Ishikawa (cell line): Measurements from ENCODE around the gene GOLGA6L26.

DNA sequence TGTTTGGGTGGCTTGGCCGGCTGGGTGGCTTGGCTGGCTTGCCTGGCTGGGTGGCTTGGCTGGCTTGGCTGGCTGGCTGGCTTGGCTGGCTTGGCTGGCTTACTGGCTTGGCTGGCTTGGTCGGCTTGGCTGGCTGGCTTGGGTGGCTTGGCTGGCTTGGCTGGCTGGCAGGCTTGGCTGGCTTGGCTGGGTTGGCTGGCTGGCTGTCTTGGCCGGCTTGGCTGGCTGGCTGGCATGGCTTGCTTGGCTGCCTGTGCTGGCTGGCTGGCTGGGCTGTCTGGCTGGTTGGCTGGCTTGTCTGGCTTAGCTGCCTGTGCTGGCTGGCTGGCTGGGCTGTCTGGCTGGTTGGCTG, 438.2 kb downstream of the GOLGA6L6 start:
- RRBS: no CpG with 5 or more reads among the region's 3 CpGs

- RRBS: no CpG with 5 or more reads among the region's 86 CpGs
These were observed 35.5 kb downstream of the GOLGA6L6 start for GRCh38 chr15:20505972-20506625.

GRCh38 chr15:22256449-22257161, 162.3 kb downstream of the OR4N4 start:
- RRBS: no CpG with 5 or more reads among the region's 26 CpGs

DNA sequence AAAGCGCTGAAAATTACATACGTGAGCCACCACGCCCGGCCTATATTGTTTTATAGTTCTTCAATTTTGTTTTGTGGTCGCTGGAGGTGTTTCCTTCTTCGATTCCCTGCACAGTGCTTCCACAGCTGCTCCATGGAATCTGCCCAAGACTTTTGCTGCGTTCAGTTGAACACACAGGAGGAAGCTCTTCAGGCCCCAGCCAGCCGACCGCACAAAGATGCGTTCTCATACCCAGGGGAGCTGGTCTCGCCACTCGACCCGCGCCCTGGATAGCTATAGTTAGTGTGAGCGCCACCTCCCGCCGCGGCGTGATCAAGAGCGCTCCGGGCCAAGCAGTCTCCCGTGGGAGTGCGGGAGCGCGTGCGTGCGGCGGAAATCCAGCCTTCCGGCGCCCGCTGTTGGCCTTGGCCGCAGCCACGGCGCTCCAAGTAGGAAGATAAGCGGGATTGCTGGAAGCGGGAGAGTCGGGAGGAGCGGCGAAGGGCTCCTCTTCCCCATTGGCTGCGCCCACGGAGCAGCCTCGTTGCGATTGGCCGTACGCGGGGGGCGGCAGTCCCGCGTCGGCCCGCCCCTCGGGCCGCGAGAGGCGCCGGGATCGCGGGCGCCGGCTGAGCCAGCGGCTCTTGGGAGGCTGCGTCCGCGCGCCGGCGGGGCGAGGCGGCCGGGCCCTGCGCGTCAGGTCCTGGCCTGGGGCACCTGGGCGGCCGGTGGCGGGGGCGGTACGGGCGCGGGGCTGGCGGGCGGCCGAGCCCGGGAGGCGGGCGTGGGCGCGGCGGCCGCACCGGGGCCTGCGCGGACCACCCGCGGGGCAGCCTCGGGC, 35.8 kb downstream of the GOLGA6L22 start:
- RRBS: no CpG with 5 or more reads among the region's 95 CpGs

- RRBS: no CpG with 5 or more reads among the region's 5 CpGs
These were observed 130.8 kb downstream of the GOLGA6L22 start for GRCh38 chr15:22589453-22589998.

DNA sequence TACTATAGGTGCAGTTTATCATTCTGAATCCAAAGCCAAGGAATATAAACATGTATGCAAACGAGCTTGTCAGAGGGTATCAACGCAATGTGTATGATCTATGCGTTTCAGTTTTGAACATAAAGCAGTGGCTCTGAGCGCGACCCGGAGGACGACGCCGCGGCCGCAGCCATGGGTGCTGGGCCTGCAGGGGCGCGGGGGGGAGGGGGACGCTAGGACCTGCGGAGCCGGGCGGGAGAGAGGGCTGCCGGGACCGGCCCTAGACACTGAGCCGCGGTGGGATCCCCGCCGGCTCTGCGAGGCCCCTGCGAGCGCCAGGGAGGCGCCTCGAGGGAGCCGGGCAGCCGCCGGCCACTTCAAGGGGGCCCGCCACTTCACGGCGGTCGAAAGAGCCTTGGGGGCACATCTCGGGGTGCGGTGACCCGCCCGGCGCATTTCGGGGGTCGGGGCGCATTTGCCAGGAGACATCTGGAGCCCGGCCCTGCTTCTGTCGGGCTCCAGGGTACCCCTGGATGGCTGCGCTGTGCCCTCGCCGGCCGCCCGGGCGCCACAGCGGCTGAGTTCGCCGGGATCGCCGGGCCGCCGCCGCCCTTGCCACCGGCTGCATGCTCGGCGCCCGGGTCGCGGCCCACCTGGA, 72.0 kb upstream of the NIPA1 start:
- RRBS: no CpG with 5 or more reads among the region's 65 CpGs

DNA sequence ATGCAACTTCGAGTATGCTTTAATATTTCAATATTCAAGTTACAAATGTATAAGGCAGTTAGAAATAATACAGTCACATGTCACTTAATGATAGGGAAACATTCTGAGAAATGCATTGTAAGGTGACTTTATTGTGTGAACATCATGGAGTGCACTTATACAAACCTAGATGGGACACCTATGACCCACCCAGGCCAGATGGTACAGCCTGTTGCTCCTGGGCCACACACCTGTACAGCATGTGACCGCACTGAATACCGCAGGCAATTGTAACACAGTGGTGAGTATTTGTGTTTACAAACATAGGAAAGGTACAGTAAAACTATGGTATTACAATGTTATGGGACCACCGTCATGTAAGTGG, 13.5 kb upstream of the NIPA2 start:
- RRBS: no CpG with 5 or more reads among the region's 4 CpGs

GRCh38 chr15:22839384-22839766, 909 bp downstream of the NIPA2 start:
- RRBS: no CpG with 5 or more reads among the region's 7 CpGs

GRCh38 chr15:22895274-22896189, 57.1 kb downstream of the NIPA2 start:
- RRBS: no CpG with 5 or more reads among the region's 16 CpGs

- RRBS: no CpG with 5 or more reads among the region's 22 CpGs
These were observed 40.9 kb downstream of the CYFIP1 start for GRCh38 chr15:22939105-22939854.

GRCh38 chr15:22955542-22955990, 24.6 kb downstream of the CYFIP1 start:
- RRBS: no CpG with 5 or more reads among the region's 5 CpGs

DNA sequence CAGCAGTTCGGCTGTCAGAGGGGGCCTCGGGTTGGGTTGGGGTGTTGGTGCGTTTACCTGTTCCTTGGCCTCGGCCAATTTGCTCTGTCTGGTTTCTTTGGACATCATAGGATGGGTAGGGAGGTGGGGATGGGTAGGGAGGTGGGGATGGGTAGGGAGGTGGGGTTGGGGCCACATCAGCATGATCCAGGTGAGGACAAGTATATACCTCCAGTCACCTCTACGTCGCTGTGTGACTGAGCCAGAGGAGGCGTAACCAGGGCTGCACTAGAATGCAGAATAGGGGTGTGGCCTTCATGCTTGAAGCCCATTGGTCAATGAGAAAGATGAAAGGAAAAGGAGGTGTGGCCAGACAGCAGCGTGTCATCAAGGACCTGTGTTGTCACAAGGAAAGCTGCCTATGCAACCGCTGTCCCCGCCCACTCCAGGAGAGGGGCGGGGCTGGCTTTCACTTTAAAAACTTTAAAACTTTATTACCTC, at the start of gene GOLGA6L26:
Gene GOLGA6L26, minus strand, starts transcription at position 238 of the 480 bp plus-strand sequence.
- RRBS: no CpG with 5 or more reads among the region's 11 CpGs

DNA sequence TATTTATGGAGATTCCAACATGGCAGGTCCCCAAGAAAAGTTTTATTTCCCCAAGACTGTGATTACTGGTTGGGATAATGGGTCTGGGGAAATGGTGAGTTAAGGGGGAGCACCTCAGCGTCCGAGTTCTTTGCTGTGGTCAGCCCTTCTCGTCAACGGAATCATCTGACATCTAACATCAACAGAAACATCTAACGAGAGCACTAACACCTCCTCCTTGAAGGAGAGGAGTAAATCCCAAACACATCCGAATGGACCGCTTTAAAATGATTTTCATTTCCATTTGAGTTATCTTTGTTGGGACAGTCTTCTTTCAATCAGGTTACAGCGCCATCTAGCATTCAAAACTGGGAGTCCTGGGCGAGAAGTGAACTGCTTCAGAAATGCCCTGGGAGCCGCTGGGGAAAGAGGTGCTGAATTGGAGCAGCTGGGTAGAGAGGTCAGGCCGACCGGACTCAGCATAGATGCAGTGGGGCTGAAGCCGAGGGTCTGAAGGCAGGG, 169.8 kb upstream of the NDN start:
- RRBS: no CpG with 5 or more reads among the region's 13 CpGs

- RRBS: 28% methylated on average over 6 of the region's 27 CpGs
These were observed 182.3 kb upstream of the NDN start for GRCh38 chr15:23869317-23869872.

- RRBS: no CpG with 5 or more reads among the region's 3 CpGs
These were observed 61.4 kb downstream of the SNRPN start for GRCh38 chr15:25016078-25016600.

DNA sequence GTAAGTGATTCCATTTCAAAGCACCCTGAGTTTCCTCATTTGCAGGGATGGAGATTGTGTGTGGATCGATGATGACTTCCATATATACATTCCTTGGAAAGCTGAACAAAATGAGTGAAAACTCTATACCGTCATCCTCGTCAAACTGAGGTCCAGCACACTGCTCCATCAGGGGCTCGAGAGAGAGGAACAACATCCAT, 126.3 kb downstream of the SNRPN start:
- RRBS: no CpG with 5 or more reads among the region's 4 CpGs

DNA sequence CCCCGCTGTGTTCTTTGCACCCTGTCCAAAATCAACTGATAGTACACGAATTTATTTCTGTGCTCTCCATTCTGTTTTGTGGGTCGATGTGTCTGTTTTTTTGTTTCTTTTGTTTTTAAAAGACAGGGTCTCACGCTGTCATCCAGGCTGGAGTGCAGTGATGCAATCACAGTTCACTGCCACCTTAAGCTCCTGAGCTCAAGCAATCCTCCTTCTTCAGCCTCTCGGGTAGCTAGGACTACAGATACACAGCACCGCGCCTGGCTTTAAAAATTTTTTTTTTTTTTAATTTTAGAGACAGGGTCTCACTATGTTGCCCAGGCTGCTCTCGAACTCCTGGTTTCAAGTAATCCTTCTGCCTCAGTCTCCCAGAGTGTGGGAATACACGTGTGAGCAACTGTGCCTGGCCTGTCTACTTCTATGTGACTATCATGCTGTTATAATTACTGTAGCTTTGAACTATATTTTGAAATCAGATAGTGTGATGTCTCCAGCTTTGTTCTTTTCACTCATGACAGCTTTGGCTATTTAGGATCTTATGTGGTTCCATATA, 39.3 kb downstream of the UBE3A start:
- RRBS: no CpG with 5 or more reads among the region's 9 CpGs

- RRBS: no CpG with 5 or more reads among the region's 13 CpGs
These were observed 58.8 kb downstream of the ATP10A start for GRCh38 chr15:25804014-25804942.

GRCh38 chr15:27095363-27096298, 124.7 kb downstream of the GABRG3 start:
- RRBS: no CpG with 5 or more reads among the region's 21 CpGs

DNA sequence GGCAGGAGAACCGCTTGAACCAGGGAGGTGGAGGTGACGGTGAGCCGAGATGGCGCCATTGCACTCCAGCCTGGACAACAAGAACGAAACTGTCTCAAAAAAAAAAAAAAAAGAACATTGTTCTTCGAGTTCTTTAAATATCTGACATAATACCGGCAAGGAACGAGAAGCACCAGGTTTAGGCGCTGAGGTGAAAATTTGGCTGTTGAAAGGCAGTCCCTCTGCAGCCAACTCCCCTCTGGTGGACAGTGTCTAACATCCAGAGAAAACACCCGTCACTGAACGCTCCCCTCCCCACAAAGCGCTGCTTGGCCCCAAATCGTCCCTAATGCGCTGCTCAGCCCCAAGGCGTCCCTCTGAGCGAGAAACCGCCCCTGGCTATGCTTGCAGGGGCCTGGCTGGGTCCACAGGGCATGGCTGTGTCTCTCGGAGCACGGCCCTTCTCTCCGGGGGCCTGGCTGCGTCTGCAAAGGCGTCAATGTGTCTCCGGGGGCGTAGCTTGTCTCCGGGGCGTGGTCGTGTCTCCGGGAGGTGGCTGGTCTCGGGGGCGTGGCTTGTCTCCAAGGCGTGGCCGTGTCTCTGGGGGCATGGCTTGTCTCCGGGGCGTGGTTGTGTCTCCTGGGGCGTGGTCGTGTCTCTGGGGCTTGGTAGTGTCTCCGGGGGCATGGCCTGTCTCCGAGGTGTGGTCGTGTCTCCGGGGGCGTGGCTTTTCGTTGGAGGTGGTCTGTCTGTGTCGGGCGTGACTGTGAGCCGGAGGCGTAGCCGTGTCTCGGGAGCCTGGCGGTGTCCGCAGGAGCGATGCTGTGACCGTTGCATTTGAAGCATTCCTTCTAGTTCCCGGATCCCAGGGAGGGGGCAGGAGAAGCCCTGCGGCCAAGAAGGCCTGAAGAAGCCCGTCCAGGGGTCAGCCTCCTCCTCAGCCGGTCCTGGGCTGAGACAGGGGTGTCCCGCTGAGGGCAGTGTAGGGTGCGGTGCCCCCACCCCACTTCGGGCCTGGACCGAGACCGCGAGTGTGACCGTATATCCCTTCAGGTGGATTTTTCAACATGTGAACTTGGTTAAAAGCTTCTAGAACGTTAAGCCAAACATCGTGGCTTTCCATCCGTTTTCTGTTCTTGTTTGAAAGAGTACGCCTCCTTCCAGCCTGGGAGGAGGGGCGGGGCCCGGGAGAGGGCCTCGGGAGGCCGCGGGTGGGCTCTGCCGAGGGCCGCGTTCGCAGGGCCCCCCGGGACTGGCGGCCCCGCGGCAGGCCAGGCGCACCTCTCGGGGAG, 3.1 kb downstream of the OCA2 start:
- RRBS: 29% methylated on average over 43 of the region's 82 CpGs